Measurements from ENCODE around the genes TMEM267 and NNT.

DNA sequence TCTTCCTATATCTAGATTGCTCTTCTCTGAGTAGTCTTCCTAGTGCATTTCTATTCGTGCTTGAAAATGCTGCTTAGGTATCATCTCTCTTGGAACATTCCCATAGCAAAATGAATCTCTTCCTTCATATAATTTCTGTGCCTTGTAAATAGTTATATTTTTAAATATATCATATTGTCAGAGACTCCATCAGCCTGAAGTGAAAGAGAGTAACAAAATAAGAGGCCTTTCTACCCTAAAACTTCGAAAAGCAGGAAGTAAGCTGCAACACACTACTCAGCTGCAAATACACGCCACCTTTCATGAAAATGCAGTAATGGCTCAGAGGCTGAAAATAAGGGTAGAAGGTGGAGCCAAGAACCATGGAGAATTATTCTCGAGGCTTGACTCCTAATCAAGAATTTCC is 30.3 kb upstream of the PTGER4 start:
- RRBS = no CpG with 5 or more reads among the region's 4 CpGs

- RRBS = no CpG with 5 or more reads among the region's 6 CpGs
These were observed 3.0 kb downstream of the PTGER4 start for GRCh38 chr5:40682708-40683077.

GRCh38 chr5:40831337-40832366 is 3.4 kb downstream of the RPL37 start:
- RRBS = no CpG with 5 or more reads among the region's 5 CpGs

DNA sequence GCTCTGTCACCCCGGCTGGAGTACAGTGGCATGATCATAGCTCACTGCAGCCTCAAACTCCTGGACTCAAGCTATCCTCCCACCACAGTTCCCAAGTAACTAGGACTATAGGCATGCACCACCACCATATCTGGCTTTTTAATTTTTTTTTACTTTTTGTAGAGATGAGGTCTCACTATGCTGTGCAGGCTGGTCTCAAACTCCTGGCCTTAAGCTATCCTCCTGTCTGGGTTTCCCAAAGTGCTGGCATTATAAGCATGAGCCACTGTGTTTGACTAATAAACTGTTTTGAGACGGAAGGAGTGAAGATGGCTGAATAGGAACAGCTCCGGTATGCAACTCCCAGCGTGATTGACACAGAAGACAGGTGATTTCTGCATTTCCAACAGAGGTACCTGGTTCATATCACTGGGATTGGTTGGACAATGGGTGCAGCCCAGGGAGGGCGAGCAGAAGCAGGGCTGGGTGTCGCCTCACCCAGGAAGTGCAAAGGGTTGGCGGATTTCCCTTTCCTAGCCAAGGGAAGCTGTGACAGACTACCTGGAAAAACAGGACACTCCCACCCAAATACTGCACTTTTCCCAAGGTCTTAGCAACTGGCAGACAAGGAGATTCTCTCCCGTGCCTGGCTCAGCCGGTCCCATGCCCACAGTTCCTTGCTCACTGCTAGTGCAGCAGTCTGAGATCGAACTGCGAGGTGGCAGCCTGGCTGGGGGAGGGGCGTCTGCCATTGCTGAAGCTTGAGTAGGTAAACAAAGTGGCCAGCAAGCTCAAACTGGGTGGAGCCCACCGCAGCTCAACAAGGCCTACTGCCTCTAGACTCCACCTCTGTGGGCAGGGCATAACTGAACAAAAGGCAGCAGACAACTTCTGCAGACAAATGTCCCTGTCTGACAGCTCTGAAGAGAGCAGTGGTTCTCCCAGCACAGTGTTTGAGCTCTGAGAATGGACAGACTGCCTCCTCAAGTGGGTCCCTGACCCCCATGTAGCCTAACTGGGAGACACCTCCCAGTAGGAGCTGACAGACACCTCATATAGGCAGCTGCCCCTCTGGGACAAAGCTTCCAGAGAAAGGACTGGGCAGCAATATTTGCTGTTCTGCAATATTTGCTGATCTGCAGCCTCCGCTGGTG is 13.9 kb upstream of the C7 start:
- RRBS = no CpG with 5 or more reads among the region's 14 CpGs

GRCh38 chr5:40941972-40942511 is 32.7 kb downstream of the C7 start:
- RRBS = no CpG with 5 or more reads among the region's 2 CpGs

- RRBS = 7% methylated on average over 14 of the region's 53 CpGs
These were observed 536 bp downstream of the OXCT1 start for GRCh38 chr5:41869542-41870236.

DNA sequence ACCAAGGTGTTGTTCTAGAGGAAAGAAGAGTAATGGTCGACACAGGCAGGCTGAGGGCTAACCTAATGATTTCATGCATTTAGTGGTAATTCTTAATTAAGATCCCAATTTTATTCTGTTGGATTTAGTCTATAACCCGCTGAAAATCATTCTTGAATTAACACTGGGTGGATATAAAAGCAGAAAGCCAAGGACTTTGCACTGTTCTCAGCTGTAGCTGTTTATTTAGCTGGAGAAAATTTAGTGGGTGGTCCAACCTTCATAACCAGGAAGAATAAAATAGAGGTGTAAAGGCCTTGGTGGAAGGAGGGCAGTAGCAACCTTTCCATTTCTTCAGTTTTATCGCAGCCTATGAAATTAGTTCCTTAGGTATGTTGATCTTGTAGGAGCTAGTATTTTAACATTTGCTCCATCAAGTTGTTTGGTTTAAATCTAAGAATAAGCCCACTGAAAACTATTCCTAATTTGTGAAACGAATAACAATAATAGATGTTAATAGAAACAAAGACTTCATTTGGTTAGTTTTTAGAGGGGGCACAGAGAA is 92.3 kb downstream of the GHR start:
- RRBS = no CpG with 5 or more reads among the region's 4 CpGs

DNA sequence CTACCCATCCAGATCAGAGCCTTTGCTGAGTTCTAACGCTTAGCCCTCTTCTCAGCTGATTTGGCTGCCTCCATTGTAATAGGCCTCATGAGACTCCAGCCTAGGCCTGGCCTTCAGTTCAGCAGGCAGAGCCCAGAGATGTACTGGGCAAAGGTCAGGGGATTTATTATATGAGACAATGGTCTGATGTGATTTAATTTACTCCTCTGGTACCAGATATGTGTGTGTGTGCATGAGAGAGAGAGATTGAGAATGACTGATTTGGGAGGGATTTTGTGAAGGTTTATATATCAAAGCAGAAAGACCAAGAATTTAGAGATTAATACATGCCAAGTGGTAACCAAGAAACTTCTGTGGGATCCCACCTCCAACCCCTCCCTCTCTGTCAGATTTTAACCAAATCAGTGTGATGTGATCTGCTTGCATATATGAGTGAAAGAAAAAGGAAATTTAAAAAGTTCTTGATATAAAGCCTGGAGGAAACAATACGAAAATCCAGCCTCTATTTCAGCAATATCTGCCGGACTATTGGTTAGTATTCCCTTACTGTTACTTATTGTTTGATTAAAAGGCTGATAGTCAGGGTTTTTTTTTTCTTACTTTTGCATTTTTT is 124.9 kb downstream of the GHR start:
- RRBS = no CpG with 5 or more reads among the region's 3 CpGs

GRCh38 chr5:42949189-42949616 is 90.9 kb downstream of the ANXA2R start:
- RRBS = no CpG with 5 or more reads among the region's 15 CpGs

DNA sequence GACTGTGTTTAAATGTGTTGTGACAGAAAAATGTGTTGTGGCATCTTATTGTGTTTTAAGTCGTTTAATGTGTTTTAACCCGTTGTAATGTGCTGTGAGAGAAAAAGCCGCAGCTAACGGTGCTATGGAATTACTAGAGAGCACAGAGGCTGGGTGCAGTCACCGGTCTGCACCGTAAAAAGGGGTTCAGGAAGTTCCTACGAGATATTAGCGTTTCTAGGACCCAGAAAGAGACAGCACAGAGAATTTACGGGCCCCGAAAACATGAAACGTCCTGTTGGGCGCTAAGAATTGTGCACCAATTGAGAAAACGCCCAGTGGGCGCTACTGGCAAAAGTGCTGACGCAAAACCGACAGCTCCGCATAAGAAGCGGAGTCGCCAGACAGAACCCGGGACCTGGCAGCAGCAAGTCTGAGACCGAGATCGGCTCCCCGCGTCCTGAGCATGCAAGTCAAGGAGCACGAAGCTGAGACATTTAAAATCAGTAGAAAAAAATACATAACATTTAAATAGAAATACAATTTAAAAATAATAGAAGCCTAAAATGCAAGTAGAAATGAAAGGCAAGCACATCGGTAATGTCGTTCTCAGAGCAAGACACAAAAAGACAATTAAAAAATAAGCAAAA is 90.4 kb downstream of the ANXA2R start:
- RRBS = no CpG with 5 or more reads among the region's 27 CpGs

DNA sequence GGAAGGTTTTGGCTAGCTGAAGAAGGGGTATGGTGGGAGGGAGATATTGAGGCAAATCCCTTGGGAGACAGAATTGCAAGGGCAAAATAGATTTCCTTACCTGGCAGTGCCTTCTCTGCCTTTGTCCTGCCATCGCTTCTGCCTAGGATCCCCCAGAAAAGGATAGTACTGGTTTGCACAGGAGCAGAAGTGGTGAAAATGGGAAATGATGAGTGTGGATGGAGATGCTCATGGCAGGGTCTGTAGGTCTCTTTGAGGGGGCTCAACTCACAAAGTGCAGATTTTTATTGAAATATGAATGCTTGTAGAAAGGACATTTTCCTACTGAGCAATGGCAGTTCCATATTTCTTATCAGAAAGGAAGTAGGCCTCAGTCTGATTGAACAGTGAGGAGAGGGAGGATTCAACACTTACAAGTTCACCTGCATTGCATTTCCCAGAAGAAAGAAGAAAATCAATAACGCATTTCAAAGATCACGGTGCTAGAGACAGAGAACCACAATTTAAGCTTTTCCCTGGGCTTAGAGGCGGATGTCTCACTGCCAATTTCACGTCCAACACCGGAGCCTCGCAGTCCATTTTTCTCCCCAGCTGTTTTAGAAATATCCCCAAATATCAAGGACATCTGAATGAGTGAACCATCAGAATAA is 49.3 kb downstream of the ANXA2R start:
- RRBS = no CpG with 5 or more reads among the region's 7 CpGs

DNA sequence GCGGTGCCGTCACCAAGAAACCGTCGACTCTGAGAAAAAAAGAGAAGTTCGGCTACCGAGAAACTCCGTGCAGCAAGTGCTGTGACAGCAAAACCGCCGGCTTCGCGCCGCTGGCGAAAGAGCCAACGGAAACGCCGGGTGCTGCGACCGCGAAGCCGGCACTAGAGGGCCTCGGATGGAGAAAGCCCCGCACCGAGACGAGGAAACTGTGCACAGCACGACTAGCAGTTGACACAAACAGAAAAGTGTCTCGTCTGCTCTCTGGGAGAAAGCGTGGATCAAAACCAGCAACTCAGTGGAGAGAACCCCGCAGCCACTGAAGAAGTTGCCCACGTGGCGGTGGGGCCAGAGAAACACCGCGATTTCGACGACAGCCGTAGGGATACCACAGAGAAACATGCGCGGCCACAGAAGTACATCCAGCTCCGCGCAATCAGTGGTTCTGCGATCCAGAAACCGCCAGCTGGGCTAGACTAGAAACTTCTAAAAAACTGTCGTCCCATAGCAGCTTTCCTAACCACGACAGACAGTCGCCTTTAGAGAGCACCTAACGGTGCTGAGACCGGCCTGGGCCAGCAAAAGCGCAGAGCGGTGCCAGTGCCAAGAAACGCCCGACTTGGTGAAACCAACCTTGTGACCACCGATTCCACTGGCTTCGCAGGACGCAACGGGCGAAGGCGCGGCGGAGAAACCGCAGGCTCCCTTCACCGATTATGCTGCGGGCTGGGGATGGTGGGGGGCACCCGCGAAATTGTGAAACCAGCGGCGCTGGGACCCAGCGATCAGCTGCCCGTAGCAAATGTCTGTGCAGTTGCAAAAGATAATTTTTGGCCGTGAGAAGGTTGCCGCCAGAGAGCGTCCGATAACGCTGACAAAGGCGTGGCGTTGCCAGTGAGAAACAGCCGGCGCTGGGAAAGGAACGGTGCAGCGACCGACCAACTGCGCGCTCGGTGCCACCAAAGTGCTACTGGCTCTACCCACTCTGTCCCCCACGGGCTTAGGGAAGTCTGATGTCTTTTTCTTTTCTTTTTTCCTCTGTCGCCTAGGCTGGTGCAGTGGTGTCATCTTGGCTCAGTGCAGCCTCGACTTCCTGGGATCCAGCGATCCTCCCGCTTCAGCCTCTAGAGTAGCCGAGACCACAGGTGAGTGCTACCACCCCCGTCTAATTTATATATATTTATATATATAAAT is 2.7 kb upstream of the ANXA2R start:
- RRBS = no CpG with 5 or more reads among the region's 89 CpGs

DNA sequence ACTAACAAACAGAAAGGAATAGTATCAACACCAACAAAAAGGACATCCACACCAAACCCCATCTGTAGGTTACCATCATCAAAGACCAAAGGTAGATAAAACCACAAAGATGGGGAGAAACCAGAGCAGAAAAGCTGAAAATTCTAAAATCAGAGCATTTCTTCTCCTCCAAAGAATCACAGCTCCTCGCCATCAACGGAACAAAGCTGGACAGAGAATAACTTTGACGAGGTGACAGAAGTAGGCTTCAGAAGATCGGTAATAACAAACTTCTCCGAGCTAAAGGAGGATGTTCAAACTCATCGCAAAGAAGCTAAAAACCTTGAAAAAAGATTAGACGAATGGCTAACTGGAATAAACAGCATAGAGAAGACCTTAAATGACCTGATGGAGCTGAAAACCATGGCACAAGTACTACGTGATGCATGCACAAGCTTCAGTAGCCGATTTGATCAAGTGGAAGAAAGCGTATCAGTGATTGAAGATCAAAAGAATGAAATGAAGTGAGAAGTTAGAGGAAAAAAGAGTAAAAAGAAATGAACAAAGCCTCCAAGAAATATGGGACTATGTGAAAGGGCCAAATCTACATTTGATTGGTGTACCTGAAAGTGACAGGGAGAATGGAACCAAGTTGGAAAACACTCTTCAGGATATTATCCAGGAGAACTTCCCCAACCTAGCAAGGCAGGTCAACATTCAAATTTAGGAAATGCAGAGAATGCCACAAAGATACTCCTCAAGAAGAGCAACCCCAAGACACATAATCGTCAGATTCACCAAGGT is 14.1 kb upstream of the ANXA2R start:
- RRBS = no CpG with 5 or more reads among the region's 11 CpGs

DNA sequence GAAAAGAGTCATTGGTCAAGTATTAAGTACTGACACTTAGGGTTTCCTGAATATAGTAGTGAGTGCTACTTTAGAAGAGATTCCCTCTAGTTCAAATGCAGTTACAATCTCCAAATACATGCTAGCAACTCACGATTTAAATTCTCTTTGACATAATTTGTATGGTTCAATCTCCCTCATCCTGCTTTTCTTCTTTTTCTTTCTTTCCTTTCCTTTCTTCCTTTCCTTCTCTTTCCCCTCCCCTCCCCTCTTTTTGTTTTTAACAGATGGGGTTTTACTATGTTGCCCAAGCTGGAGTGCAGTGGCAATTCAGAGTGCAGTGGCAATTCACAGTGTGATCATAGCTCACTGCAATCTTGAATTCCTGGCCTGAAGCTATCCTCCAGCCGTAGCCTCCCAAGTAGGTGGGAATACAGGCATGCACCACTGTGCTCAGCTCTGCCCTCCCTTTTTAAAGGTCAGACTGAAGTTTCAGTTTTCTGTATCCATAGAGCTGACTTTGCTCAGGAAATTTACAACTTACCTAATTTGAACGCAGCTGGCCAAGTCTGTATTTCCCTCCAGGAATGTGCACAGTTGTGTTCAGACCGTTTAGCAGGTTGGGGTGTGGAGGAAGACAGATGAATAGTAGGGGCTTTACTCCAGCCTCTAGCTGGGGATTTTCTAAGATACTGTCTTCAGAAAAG is 754 bp downstream of the CCL28 start:
- RRBS = no CpG with 5 or more reads among the region's 4 CpGs

- RRBS = 2% methylated on average over 23 of the region's 63 CpGs
These were observed at the start of gene TMEM267 for GRCh38 chr5:43483750-43484817. Gene TMEM267, minus strand, starts transcription at chr5:43483865.

DNA sequence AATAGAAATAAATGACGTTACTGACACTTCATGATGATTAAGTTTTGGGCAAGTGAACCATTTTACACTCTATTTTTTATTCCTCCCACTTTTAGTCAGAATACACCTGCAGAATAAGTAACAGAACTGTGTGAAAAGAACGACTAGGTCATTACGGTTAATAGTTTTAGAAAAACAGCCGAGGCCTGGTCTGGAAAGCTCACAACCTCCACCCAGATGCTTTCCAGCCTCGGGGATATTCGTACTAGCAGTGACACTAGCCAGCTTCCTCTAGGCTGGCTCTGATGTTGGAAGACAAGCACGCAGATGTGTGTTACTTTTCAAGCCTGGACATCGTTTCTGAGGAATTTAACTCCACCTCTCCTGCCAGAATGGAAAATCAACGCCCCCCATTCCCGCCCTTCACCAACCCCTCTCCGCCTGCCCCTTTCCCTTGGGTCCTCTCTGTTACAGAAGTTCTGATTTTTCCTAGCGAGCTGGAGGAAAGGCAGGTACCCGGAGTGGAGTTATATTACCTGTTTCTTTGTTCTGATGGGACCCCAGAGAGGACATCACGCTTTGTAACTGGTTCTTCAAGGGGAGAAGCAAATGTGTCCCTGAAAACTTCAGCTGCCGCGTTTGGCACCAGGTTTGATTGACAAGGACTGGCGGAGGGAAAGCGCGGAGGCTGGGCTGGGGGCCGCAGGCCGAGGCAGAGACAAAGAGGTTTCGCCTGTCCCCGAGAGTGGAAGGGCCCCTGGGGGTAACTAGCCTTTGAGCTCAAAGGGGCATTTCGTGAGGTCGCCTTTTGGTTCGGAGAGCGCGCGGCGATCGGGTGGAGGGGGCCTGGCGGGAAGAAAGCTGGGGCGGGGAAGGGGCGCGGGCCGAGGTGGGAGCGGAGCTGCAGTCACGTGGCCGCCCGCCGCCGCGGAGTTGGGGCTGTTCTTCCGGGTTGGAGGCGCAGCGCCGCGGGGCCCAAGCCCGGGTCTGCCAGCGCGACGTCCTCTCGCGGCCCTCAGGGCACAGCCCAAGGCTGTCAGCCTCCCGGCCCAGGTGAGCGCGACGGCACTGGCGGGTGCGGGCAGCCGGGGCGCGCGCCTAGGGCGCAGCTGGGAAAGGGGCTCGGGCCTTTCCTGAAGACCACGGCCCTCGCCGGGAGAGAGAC is at the start of gene NNT:
Gene NNT, plus strand, starts transcription at position 918 of the 1,144 bp plus-strand sequence.
- RRBS = 1% methylated on average over 21 of the region's 69 CpGs

DNA sequence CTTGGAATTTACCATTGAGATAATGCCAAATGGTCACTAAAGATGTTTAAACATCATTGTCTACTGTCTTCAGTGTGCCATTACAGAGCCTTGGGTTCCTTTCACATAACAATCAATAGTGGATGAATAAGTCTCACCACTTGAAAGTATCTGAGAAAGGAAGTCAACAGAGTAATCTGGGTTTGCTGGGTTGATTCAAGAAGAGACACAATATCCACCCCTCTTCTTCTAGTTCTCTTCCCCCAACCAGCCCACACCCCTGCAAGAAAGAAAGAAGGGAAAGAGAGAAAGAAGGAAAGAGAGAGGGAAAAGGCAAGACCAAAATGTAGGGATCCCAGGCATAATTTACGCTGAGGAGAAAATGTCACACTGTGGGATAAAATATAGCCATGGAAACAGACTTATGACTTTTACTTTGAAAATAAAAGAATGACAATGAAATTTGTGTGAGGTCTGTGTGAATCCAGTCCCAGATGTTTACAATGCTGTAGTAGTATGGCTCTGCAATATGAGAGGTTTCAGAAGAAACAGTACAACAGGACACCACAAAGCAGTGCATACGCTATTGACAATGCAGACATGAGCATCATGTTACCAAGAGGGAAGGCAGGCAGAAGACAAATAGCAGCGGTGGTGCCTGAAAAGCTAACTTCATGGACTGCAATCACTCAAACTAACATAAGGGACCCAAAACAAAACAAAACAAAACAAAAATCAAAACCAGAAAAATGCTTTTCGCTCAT is 2.0 kb downstream of the FGF10 start:
- RRBS = no CpG with 5 or more reads among the region's 4 CpGs

- RRBS = no CpG with 5 or more reads among the region's 10 CpGs
These were observed 734 bp upstream of the PARP8 start for GRCh38 chr5:50665581-50666224.

DNA sequence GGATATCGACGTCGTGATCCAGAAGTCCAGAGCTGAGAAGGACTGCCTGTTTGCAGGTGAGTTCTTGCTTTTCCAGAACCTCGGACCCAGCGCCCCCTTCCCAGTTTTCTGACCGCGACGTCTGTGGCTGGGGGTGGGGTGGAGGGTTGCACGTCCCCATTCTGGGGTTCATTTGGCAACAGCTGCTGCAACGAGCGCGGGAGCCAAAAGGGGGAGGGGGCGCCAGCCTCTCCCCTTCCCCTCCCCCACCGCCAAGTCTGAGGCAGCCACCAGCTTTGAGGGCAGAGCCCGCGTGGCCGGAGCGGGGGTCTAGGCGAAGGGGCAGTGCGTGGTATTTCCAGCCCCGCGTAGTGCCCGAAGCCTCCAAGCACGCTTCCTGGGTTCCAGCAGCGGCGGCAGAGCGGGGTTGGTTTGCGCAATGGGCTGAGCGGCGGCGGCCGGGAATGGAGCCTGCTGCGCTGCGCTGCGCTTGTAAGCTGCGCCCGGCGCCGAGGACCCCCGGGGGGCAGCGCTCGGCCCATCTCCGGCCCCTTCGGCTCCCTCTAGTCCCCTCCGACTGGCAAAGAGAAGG is 779 bp downstream of the PARP8 start:
- RRBS = under 1% methylated on average over 6 of the region's 45 CpGs

GRCh38 chr5:50710998-50711601 is 44.7 kb downstream of the PARP8 start:
- RRBS = no CpG with 5 or more reads among the region's 3 CpGs